Measurements from ENCODE around the genes IGF2 and ART5.

DNA sequence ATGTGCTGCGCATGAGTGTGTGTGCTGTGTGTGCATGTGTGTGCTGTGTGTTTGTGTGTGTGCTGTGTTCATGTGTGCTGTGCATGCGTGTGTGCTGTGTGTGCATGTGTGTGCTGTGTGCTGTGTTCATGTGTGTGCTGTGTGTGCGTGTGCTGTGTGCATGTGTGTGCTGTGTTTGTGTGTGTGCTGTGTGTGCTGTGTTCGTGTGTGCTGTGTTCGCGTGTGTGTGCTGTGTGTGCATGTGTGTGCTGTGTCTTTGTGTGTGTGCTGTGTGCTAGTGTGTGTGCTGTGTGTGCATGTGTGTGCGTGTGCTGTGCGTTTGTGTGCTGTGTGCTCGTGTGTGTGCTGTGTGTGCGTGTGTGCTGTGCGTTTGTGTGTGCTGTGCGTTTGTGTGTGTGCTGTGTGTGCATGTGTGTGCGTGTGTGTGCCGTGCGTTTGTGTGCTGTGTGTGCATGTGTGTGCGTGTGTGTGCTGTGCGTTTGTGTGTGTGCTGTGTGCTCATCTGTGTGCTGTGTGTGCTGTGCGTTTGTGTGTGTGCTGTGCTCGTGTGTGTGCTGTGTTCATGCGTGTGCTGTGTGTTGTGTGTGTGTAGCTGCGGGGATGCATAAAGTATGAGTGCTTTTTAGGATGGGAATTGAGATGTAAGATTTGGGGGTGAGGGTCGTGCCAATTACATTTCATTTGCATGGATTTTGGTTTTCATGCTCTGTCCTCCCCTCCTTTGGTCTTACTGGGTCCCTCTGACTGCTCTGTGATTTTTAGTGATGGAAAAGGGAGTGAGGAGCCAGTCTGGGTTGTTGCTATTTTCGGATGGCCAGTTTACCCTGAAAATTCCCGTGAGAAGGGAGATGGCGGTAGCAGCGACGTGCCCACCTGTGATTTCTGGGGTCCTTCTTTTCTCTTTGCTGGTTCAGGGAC, 7.4 kb downstream of the IGF2 start:
- PRO-cap = no peak

DNA sequence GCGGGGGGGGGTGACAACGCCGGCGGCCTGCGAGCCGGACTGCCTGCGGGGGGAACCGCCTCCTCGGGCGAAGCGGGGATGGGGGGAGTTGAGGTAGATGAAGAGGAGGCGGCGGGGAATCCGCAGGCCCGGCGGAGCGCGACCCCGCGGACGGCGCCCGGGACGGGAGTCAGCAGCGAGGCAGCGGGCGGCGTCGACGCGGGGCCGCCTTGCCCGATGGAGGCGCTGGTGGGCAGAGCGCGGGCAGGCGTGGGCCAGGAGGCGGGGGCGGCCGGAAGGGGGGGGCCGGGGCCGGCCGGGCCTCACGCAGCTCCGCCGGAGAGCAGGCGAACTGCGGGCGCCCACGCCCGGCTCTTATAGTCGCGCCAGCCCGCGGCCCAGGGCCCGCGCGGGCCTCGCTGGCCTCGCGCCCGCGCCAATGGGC, at the start of gene IGF2:
IGF2 (minus strand) TSS at position 328 of the 424 bp plus-strand sequence.
- PRO-cap = no peak

GRCh38 chr11:2380702-2381856, 4.0 kb downstream of the CD81 start:
- PRO-cap = bidirectional peak, plus-strand start at chr11:2381166, minus-strand start at chr11:2380947

DNA sequence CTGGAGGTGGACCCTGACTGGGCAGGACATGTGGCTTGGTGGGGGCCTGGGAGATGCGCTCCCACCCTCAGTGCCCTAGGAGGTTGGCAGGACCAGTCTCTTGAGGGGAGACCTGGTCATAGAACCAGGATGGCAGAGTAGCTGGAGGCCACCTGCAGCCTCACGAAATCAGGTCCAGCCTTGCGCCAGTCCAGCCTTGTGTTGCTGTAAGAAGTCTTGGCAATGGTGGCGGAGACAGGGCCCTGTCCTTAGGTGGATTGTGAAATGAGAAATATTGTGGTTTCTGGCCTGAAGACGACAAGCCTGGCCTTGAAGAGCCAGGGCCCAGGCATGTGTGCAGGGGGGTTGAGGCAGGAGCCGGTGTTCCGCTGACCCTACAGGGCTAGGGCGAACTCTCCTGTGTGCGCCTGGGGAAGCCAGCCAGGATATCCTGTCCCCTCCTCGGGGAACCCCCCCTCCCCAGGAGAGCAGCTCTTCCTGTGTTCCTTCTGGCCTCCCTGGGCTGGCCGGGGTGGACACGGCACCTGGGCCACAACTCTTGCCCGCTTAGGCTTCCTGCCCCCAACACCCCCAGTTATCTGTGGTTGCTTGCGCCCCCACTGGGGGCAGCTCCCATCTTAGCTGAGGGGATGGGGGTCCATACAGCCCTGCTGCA, 2.8 kb downstream of the KCNQ1 start:
- PRO-cap = no peak

DNA sequence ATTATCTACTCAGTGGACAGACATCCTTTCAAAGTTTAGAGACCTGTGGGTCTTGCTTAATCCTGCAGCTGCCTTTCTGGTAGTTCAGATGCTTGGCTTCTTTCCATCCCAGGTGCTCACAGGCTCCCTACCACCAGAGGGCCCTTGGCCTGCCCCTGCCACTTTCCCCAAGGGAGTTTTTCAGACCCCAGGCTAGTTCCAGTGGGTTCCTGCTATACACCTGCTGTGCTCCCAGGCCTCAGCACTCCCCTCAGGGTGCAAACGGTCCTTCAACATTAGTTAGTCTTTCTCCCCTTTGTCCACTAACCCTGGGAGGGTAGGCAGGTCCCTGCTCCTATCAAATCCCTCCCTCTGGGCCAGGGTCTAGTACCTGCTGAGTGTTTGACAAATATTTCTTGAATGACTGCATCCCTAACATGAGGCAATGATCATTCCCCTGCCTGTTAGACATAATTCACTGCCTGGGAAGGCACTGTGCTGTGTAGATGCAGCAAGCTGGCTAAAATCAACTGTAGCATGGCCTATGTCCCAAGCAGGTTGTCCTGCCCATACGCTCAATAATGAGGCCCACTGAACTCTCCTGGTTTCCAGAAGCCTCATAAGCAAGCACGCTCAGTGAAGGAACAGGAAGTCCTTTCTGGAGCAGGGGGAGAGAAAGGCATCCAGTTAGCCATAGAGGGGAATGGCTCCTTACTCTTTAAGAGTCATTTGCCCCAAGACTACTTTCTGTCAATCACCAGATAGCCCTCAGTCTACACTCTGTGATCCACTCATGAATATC, 193.0 kb downstream of the CDKN1C start:
- PRO-cap = no peak

- PRO-cap = no peak
These were observed 153.0 kb downstream of the CDKN1C start for GRCh38 chr11:2732548-2732940.

DNA sequence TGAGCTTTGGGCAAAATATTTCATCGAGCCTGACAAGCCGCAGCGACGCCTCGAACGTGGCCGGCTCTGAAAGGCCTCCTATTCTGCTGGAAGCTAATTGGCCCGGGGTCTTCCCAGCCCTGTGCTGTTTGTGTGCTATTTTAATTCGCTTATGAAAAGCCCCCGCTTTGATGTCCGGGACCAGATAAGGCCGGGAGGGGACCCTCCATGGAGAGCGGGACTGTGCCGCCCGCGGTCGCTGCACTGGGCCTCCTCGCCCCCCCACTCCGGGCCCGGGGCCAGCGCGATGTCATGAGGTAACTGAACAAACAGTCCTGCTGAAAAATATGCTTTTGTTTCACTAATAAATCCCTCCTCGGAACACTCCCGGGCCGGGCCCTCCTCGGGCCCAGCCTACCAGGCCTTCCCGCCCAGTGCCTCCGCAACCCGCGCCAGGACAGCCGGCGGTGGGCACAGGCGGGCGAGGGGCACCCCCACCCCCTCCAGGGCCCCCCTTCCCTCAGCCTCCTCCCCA, 78.3 kb downstream of the CDKN1C start:
- PRO-cap = bidirectional peak, plus-strand start at position 409 of the sequence, minus-strand start at position 261 of the sequence

GRCh38 chr11:2812223-2813093, 73.1 kb downstream of the CDKN1C start:
- PRO-cap = unidirectional peak, minus-strand start at chr11:2812517

DNA sequence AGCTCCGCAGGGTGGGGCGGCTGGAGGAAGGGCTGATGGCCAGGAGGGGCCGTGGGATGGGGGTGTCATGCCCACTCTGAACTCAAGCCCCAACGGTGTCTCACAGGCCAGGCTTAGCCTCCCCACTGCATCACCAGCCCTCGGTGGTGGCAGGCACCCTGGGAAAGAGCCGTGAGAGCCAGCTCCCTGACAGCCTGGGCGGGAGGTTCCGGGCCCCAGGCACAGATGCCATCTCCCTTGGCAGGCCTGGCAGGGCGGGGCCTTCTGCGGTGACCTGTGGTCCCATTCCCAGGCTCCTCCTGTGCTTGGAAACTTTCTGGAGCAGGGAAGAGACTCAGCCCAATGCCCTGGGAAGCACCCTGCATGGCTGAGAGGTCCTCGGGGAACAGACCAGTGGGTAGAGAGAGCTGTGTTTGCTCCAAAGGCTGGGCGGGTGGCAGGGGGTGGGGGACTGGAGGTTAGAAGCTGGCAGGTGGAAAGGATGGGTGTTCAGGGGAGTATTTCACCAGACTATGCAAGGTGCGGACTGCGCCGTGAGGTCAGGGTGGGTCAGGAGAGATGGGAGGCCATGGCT, 4.8 kb downstream of the PHLDA2 start:
- PRO-cap = no peak

DNA sequence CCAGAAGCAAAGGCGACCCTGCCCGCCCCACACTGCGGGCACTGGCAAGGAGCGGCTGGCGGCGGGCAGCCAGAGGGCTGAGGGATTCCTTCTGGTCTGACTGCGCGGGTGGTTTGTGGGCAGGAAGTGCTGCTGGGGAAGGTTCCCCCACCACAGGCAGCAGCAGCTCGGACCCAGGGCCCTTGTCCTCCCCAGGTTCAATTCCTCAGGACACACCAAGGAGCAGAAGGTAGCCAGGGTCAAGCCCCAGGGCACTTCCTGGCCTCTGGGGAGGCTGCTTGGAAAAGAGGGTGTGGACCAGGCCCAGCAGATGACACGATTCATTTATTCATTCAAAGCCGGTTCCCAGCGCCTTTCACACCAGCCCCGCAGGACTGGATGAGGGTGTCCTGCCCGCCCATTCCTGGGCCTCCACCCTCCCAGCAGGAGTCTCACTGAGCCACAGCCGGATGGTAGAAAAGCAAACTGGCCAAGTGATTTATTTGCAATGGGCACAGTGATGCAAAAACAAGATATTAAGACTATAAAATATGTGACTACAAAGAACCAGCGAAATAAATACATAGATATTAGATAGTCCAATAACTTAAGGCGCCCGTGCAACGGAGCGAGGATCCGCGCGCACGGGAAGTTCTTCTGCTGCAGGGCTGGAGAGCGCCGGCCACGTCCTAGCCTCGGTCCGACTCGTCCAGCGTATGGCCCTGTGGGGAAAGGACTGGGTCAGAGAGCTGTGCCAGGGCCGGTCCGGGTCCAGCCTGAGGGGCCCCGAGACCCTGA, 1.1 kb downstream of the PHLDA2 start:
- PRO-cap = unidirectional peak, plus-strand start at position 84 of the sequence

DNA sequence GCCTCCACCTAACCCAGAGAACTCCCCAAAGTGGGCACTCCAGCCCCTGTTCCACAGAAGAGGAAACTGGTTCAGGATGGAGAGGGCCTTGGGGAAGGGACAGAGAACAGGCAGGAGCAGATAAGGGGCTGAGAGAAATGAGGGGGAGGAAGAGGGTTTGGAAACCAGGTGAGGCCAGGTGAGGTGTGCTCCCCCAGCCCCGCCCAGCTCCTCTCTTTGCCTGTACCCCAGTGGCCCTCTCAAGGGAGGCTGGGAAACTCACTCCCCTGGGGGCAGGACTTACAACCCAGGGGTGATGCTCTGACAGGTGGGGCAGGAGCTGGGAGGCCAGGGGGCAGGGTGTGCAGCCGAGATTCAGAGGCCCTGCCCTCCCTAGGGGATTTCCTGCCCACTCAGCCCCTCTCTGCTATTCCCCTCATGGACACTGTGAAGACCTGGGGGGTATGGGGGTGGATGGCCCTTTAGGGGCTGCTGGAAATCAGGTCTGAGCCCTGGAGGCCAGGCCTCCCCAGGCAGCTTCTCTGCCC, 2.4 kb upstream of the PHLDA2 start:
- PRO-cap = no peak

DNA sequence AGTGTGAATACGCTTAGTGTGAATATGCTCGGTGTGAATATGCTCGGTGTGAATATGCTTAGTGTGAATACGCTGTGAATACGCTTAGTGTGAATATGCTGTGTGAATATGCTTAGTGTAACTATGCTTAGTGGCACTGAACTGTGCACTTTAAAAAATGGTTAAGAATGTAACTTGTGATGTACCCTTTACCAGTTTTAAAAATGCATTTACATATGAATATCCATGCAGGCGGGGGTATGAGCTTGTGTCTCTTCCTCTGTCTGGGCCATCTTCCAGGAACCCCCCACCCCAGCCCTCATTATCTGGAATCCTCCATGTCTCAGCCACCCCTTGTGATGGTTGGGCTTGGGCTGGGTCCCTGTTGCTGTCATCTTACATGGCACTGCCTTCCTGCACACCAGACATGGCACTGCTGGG, 9.6 kb upstream of the PHLDA2 start:
- PRO-cap = no peak

- PRO-cap = unidirectional peak, minus-strand start at chr11:2940347
These were observed 11.2 kb upstream of the PHLDA2 start for GRCh38 chr11:2940129-2941088.

- PRO-cap = no peak
These were observed 771 bp downstream of the CARS1 start for GRCh38 chr11:3056432-3056872.

DNA sequence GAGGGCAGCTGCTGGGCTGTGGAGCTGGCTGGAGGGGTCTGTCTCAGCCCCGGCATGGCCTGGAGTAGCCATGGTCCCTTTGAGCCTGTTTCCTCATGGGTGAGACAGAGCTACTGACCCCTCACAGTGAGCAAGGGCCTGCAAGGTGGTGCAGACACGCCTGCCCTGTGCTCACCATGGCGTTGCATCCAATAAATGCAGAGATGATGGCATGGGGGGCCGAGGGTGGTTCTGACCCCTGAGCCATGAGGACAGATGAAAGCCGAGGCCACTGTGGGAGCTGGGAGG, 33.5 kb upstream of the CARS1 start:
- PRO-cap = no peak

GRCh38 chr11:3105817-3106554, 48.8 kb upstream of the CARS1 start:
- PRO-cap = no peak

DNA sequence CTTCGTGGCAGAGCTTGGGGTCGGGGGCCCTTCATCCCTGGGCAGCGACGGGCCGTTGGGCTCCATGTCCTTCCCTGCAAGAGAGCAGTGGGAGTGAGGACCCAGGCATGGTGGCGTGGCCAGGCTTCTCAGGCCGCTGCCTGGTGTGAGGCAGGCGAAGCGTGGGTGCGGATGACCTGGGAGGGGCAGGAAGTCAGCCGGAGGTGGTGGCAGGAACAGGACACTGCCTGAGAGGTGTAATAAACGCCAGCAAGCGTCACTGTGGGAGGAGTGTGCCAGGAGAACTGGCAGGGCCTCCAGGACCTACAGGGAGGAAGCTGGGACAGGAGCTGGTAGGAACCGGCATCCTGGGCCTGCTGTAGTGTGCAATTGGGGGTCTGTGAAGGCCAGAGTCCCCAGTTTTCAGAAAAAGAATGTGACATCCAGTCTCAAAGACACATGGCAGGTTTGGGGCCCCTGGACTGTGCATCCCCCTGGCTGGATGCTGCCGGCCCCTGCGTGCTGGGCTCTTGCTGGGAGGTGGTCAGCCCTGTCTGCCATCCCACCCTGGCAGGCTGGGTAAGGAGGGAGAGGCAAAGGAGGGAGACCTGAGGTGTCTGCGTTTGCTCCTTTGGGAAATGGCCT, 38.5 kb downstream of the OSBPL5 start:
- PRO-cap = bidirectional peak, plus-strand start at position 311 of the sequence, minus-strand start at position 130 of the sequence

DNA sequence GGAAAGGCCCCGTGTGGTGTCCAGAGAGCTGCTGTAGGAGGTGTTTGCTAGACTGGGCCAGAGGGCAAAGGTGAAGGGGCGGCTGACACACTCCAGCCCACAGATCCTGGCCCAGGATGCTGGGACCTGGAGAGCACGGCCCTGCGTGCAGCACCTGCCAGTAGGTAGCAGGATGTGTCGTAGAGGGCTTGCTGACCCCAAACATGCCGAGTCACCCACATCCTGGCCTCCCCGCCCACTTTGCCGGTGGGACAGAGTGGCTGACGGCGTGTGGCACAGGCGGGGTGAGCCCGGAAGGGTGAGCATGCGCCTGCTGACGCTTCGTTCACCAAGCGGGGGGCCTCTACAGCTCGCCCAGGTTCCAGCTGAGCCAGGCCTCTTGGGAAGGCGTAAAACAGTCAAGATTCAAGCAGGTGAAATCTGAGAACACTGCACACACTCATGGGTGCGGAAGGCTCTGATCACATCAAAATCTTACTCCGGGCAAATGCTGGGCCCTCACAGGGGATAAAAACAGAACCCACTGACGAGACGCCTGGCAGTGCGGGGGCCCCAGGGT, 10.9 kb downstream of the OSBPL5 start:
- PRO-cap = no peak

DNA sequence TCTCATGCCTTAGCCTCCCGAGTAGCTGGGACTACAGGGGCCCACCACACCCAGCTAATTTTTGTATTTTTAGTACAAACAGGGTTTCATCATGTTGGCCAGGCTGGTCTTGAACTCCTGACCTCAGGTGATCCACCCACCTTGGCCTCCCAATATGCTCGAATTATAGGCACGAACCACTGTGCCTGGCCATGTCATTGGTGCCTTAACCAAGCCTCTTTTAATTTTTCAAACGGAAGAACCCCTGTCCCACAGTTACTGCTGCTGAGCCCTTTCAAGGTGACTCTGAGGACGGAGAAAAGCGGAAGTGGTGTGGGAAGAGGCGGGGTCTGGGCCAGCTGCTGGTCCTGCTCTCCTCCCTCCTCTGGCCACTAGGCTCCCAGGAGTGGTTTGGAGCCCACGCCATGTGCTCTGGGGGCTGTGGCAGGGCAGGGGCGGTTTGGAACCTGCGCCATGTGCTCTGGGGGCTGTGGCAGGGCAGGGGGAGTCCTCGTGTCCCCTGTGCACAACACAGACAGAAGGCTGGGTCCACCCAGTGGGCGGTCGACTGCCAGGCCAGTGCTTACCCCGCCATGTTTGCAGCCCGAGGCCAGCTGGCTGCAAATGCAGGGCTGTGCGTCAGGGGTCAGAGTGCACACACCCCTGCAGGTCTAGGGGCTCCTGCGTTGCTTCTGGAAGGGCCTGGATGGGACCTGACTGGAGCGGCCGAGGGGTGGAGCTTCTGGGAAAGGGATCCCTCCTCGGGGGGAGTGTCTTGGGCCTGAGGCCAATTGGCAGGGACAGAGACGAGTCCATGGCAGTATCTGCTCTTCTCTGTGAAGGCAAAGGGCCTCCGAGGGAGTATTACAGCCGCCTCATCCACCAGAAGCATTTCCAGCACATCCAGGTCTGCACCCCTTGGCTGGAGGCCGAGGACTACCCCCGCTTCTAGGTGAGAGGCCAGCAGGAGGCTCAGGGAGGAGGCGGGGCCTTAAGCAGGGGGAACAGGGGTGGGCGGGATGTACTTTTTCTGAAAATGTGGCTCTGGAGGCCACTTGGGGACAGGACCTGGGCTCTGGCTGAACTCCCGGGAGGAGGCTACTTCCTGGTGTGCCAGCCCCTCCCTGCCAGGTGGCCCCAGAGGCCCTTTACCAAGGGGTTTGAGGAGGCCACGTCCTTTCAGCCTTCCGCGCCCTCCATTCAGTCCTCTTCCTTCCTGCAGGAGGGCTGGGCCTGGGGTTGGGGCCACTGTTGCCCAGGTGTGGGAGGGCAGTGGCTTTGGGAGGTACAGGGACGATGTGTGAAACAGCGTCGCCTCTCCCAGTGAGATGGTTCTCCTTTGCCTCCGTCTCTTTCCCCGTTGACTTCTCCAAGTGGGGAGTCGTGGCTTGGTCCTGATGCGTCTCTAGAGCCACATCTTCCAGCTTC, 25.6 kb upstream of the ZNF195 start:
- PRO-cap = no peak

GRCh38 chr11:3641727-3642471, at the start of gene ART5:
TSS of gene ART5 (minus strand) at chr11:3641992.
- PRO-cap = unidirectional peak, plus-strand start at chr11:3642193

Data from bile duct (tissue), 1 donor.